UCH-1 (cell line): ENCODE measurements around a stretch of chr16.

- RRBS: 54% methylated on average over 1 of the region's 24 CpGs
Observed at GRCh38 chr16:88876038-88876925, 9.8 kb upstream of the PABPN1L start.

GRCh38 chr16:88967073-88967691, 9.8 kb downstream of the CBFA2T3 start:
- RRBS: no CpG with 5 or more reads among the region's 37 CpGs

DNA sequence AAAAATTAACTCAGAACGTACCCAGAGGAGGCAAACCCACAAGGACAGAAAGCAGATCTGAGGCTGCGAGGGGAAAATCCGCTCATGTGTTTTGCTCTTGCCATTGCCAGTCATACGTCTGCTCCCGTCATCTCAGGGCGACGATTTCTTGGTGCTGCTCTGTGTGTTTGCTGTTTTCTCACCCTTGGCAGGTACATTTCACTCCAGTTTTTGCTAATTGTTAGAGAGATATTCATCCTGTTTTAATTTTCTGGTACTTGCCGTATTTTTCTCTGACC, 33.4 kb upstream of the ACSF3 start:
- RRBS: no CpG with 5 or more reads among the region's 8 CpGs

- RRBS: no CpG with 5 or more reads among the region's 14 CpGs
Observed at GRCh38 chr16:89065508-89065960, 28.1 kb upstream of the ACSF3 start.

DNA sequence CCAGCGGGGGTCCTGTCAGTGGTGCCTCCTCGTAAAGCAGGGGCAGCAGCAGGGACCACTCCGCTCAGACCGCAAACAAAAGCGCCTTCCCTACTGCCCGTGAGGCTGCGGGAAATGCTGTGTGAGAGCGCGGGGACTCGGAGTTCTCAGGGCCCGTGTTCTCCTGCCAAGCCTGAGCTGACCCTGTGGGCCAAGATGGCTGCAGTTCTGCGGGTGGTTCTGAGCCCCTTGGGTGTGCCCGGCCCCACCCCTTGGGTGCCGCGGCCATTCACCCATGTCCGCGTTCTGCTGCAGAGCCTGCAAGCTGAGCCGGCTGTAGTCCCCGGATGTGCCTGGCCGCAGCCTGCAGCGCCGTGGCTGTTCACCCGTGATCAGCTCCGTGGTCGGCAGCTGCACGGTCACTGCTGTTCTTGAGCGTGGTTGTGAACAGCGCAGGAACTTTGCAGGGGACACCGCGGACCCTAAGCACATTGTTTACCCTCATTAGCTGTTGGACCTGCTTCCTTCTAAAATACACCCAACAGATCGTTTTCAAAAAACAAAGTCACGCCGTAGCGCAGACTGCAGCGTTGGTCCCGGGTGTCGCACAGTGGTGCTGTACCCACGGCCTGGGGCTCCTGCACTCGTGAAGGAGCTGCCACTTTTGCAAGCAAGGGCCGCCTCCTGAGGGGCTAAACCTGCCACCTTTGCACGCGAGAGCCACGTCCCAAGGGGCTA, 20.1 kb downstream of the ACSF3 start:
- RRBS: 74% methylated on average over 6 of the region's 43 CpGs

GRCh38 chr16:89281011-89281714, 63.7 kb downstream of the ZNF778 start:
- RRBS: 97% methylated on average over 6 of the region's 50 CpGs

- RRBS: 51% methylated on average over 7 of the region's 32 CpGs
Observed at GRCh38 chr16:89290528-89291332, 73.2 kb downstream of the ZNF778 start.

- RRBS: no CpG with 5 or more reads among the region's 17 CpGs
Observed at GRCh38 chr16:89318765-89319352, 101.4 kb downstream of the ZNF778 start.

DNA sequence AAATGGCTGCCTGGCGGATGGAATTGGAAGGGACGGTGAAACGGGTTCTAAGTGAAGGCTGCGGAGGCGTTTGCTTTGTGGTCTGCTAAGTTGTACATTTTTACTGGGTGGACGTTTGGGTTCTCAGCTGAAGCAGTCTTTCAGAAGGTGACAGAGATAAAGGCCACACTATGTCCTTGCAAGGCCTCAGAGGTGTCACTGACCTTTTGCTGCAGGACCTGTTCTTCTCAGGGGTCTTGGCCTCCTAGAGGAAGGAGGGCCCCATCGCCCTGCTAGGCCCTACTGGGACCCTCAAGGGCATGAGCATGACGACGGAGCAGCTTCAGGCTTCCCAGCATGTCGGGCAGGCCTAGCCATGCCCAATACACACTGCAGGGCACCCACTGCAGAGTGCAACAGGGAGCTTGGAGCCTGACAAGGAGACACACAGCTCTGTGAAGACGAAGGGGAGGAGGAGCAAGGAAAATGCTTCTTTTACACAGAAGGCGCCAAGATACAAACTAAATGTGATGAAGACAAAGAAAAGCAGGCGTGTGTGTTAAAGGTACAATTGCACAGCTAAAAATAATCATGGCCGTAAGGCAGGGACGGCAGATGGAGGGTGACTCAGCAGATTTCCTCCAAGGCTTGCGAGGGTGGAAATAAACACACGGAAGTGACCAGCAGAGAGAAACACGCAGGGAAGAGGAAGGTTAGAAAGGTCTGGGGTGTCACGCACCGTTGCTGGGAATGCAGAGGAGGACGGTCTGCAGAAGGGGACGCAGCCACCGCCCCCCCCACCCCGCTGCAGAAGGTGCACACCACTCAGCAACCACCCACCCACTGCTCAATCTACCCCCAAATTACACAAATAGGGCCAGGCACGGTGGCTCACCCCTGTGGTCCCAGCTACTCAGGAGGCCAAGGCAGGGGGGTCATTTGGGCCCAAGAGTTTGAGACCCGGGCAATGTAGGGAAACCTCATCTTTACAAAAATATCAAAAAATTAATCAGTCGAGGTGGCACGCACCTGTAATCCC, 108.4 kb downstream of the ZNF778 start:
- RRBS: no CpG with 5 or more reads among the region's 28 CpGs

DNA sequence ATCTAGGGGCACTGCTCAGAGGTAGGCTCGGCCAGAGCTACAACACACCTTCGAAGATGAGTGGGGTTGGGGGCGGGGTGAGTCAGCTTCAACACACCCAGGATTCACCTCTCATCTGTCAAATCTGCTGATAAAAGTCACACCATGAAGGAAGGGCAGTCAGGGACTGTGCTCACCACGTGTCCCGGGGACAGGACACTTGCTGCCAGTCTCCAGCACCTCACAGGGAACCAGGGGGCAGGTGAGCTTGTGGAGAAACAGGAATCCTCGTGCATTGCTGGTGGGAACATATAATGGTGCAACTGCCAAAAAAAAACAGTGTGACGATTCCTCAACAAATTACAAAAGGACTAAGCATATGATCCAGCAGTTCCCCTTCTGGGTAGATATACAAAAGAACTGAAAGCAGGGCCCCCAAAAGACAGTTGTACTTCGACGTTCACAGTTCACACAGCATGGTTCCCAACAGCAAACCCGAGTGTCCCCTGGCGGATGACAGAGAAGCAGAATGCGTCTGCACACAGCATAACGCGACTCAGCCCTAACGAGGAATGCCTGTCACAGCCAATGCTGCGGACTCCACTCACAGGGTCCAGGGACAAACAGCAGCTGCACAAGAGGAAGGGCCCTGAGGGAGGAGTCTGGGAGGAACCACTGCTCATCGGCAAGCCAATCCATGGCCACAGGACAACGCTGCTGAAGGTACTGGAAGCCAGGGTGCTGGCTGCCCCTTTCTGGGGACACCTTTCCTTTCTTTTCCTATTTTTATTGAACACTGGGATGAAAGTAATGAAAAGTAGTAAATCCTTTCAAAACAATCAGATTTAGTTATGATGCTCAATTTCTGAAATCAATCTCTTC, 133.0 kb downstream of the ANKRD11 start:
- RRBS: no CpG with 5 or more reads among the region's 18 CpGs

- RRBS: no CpG with 5 or more reads among the region's 25 CpGs
Observed at GRCh38 chr16:89410639-89411709, 79.4 kb downstream of the ANKRD11 start.

GRCh38 chr16:89469290-89469685, 21.1 kb downstream of the ANKRD11 start:
- RRBS: no CpG with 5 or more reads among the region's 12 CpGs

DNA sequence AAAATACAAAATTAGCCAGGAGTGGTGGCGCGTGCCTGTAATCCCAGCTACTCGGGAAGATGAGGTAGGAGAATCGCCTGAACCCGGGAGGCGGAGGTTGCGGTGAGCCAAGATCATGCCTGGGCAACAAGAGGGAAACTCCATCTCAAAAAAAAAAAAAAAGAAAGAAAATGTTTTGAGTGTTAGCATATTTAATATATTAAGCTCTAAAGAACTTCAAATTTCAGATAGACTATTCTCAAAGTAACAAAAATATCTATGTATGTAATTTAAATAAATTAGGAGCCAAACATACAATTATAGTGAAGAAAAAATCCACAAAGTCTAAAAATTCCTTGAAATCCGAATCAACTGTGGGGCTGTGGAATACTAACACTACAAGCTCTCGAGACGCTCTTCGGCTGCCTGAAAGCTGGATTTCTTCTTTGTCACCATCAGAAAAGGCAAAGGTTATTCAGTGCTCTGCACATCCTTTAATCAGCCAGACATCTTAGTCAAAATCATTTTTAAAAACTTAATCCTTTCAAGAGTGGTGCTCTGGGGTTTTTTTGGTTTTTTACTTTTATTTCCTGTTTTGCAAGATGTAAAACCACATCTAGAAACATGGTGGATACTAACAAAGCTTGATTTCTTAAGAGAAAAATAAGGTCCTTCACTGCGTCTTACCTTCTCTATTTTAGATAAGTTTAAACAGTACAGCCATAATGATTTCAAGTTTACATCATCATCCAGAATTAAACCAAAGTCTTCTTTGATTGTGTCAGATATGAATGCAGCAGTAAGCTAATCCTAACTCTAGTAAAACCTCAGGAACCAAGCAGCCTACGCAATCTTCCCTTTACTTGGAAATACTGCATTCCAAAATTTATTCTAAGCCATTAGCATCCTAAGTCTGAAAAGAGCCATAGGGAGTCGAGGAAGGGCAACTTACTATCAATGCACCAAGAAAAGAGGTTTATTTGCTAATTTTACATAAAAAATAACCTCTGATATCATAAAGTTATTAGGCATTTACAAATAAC, 6.4 kb downstream of the ANKRD11 start:
- RRBS: no CpG with 5 or more reads among the region's 14 CpGs

DNA sequence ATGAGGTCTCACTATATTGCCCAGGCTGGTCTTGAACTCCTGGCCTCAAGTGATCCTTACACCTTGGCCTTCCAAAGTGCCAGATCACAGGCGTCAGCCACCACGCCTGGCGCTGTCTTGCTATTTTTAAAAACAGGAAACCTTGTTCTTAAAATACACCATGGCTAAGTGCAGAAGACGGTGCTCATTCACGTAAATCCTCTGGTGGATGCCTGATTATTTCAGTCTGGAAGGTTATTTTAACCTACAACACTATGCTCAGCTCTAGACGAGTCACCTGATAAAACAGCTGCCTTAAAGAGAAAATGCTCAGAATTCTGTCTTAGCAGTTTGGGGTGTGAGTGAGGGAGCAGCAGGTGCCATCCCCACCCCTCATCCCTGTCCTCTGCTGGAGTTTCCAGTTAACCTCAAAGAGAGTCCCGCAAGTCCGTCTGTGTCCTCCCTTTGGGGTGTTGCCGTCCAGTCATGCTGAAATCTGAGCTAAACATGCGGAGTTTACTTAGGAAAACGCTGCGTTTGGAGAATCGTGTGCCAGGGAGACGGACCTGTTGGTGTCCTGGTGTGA, 17.0 kb downstream of the SPG7 start:
- RRBS: no CpG with 5 or more reads among the region's 14 CpGs

DNA sequence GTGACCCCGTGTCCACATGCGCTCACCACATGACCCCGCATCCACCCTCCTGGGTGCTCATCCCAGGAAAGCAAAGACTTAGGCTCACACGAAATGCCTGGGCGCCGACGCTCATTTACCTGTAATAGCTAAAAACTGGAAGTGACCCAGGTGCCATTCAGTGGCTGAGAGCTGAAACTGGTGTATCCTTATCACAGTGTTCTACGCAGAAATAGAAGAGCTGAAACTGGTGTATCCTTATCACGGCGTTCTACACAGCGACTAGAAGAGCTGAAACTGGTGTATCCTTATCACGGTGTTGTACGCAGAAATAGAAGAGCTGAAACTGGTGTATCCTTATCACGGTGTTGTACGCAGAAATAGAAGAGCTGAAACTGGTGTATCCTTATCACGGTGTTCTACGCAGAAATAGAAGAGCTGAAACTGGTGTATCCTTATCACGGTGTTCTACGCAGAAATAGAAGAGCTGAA, 19.7 kb upstream of the RPL13 start:
- RRBS: no CpG with 5 or more reads among the region's 19 CpGs

GRCh38 chr16:89556746-89558109, 3.3 kb upstream of the RPL13 start:
- RRBS: no CpG with 5 or more reads among the region's 43 CpGs

GRCh38 chr16:89564289-89565040, 4.0 kb downstream of the RPL13 start:
- RRBS: no CpG with 5 or more reads among the region's 21 CpGs

GRCh38 chr16:89702095-89702384, 535 bp upstream of the SPATA2L start:
- RRBS: 8% methylated on average over 3 of the region's 19 CpGs

DNA sequence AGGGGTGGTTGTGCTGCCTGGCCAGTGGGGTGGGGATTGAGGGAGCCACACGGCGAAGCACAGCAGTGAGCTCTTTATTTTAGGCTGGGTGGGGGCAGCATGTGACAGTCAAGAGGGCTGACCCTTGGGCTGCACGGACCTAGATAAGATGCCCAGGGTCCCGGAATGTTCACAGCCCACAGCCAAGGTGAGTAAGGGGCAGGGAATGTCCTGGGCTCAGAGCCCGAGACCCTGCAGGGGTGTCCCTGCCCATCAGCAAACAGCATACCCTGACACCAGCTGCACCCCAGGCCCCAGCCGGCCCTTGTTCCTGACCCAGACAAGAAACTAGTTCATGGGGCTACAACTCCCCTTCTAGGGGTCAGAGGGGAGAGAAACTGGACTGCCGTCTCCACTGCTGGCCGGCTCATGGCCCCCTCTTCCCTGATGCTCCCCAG, 5.6 kb upstream of the SPATA2L start:
- RRBS: no CpG with 5 or more reads among the region's 8 CpGs

GRCh38 chr16:89741538-89742199, 20.3 kb downstream of the ZNF276 start:
- RRBS: no CpG with 5 or more reads among the region's 8 CpGs